Stomach (tissue), 7 donors: ENCODE measurements around a stretch of chr1.

- PRO-cap = no peak
- RAMPAGE, long total RNA, 5 experiments = no peak in any of the 5 experiments
- RRBS = no CpG with 5 or more reads among the region's 6 CpGs
Observed at GRCh38 chr1:2813873-2814148, 12.3 kb upstream of the TTC34 start.

GRCh38 chr1:2840085-2840397 is 38.5 kb upstream of the TTC34 start:
- PRO-cap = unidirectional peak, plus-strand start at chr1:2840269
- RAMPAGE, long total RNA, 5 experiments = no peak in any of the 5 experiments
- RRBS = no CpG with 5 or more reads among the region's 7 CpGs

- PRO-cap = bidirectional peak, plus-strand start at chr1:3074643, minus-strand start at chr1:3074477; bidirectional peak, plus-strand start at chr1:3074858, minus-strand start at chr1:3074695; unidirectional peak, minus-strand start at chr1:3075053
- RAMPAGE, long total RNA, 5 experiments = start-site peak on the plus strand in 2 of 5 experiments, at chr1:3074911-3075023 at its widest, 10 to 13 reads per replicate
- RRBS = no CpG with 5 or more reads among the region's 28 CpGs
Observed at GRCh38 chr1:3074173-3075270, 5.5 kb downstream of the PRDM16 start.

GRCh38 chr1:3089294-3089962 is 20.4 kb downstream of the PRDM16 start:
- PRO-cap = no peak
- RAMPAGE, long total RNA, 5 experiments = start-site peak on the plus strand in 3 of 5 experiments, at chr1:3089279-3089870 at its widest, 6 to 12 reads per replicate
- RRBS = 82% methylated on average over 9 of the region's 24 CpGs

DNA sequence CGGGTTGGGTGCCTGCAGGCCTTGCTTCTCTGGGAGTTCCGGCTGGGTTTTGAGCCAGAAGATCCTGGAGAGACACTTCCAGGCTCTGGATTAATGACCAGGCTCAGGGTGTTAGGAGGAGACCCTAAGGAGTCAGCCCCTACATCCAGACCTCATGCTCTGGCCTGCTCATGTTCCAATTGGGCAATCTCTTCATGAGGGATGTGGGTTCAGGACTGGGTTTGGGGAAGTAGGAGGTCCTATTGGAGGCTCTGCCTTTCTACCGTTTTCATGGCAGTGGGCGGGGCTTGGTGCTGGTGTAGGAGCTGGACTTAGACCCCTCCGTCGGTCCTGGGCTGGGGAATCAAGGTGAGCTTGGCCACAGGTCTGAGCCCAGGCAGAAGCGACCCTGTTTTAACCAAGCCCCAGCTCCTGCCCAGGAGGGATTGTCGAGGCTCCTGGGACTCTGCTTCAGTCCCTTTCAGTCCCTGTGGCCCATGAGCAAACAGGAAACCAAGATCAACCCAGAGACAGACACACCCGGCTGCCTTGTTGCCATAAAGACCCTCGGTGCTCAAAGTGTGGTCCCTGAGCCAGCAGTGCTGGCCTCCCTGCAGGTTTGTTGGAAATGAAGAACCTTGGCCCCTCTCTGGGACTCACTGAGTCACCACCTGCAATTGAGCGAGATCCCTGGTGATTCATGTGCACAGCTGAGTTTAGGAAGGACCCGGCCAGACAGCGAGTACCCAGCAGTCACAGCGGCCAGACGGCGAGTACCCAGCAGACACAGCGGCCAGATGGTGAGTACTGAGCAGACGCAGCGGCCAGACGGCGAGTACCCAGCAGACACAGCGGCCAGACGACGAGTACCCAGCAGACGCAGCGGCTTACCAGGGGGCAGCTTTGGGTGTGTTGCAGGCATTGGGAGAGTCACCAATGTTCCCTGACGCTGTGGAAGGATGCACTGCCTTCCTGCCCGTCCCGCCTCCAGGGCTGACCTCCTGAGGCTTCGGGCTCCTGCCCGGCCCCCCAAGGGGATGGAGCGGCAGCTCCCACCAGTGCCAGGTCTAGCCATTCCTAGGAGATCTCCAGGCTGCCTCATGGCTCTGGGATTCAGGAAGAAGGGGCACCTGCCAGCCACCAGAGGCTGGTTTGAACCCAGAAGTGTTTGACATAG is 123.7 kb downstream of the PRDM16 start:
- PRO-cap = no peak
- RAMPAGE, long total RNA, 5 experiments = start-site peak on the plus strand in 3 of 5 experiments, centred at positions 296 to 650 of the sequence, 6 to 52 reads per replicate
- RRBS = no CpG with 5 or more reads among the region's 32 CpGs

GRCh38 chr1:3196524-3197083 is 127.6 kb downstream of the PRDM16 start:
- PRO-cap = no peak
- RAMPAGE, long total RNA, 5 experiments = start-site peak on the plus strand in 1 of 5 experiments, at chr1:3196855-3197040 at its widest, 8 reads per replicate
- RRBS = 87% methylated on average over 4 of the region's 16 CpGs

DNA sequence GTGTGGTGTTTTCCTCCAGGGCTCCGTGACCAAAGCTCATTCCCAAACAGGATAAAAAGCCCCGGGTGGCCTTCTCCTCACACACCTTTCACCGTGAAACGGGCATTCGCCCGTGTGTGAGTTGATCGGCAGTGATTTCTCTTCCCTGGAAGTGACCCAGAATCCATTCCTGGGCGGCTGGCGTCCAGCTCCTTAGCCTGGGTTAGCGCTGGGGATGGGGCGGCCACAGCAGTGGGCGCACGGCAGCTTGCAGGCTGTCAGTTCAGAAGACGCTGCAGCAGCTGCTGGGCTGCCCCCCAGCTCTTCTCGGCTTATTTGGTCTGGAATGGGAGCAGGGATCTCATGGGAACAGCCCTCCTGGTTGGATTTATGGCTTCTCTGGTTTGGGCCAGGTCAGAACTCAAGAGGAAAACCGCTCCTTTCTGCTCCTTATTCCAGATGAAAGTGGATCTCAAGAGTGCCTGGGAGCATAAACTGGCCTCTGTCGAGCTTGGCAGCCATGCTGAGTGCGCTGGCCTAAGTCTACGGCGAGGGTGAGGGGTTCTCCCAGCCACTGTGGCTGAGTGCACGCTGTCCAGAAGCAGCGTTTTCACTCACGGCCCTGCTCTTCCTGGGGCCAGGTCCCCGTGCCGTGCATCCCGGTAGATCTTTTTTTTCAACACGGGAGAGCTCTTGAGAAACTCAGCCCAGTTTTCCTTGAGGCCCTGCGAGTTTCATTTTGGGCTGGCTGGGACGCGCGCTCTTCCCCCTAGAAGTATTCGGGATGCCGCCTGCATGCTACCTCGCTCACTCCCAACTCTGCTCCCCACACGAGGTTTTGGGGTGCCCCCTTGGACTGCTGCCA is 148.3 kb downstream of the PRDM16 start:
- PRO-cap = no peak
- RAMPAGE, long total RNA, 5 experiments = no peak in any of the 5 experiments
- RRBS = no CpG with 5 or more reads among the region's 35 CpGs

DNA sequence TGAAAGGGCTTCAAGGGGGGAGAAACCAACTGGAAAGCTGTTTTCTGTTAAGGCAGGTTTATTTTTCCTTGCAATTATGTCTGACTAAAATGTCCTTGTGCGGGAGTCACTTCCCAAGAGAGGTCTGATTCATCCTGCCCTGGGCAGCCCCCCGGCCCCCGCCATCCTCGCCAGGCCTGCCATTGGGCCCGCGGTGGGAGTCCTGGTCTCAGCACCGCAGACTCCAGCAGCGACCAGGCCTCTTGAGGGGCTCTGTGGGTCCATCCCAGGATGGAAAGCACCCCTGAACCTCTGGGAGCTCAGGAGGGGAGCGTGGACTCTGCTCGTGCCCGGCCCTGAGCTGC is 178.4 kb upstream of the ARHGEF16 start:
- PRO-cap = no peak
- RAMPAGE, long total RNA, 5 experiments = no peak in any of the 5 experiments
- RRBS = 50% methylated on average over 1 of the region's 11 CpGs

- PRO-cap = no peak
- RAMPAGE, long total RNA, 5 experiments = no peak in any of the 5 experiments
- RRBS = 60% methylated on average over 1 of the region's 19 CpGs
Observed at GRCh38 chr1:3347996-3348750, 106.3 kb upstream of the ARHGEF16 start.

GRCh38 chr1:3456566-3457215 is 2.2 kb downstream of the ARHGEF16 start:
- PRO-cap = no peak
- RAMPAGE, long total RNA, 5 experiments = no peak in any of the 5 experiments
- RRBS = 40% methylated on average over 1 of the region's 15 CpGs

GRCh38 chr1:3457216-3458147 is 3.0 kb downstream of the ARHGEF16 start:
- PRO-cap = no peak
- RAMPAGE, long total RNA, 5 experiments = start-site peak on the plus strand in 2 of 5 experiments, at chr1:3457515-3458077 at its widest, 5 to 7 reads per replicate
- RRBS = 31% methylated on average over 6 of the region's 27 CpGs

DNA sequence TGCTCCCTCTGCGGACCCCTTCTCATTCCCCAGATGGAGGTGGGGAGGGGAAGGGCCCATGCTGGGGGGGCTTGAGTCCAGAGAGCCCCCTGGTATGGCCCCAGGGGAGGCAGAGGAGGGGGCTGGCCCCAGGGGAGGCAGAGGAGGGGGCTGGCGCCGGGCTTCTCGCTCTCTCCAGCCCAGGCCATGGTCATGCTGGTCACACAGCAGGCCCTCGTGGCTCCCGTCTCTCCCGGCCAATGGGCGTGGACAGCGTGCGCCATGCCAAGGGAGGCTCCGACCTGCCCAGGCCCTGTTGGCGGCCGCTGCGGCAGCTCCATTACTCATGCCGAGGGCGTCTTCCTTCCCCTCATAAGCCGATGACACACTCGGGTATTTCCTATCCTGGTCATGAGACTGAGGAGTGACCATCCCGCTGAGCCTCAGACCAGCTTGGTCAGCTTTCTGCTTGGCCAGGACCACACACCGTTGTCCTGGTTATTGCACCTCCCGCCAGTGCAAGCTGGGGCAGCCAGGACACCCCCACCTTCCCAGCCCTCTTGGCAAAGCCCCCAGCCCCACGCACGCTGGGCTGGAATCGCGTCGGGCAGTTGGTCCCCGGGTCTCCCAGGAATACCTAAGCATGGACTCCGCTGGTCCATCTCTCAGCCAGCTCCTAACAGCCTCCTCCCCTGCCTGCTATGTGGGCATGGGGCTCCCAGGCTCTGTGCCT is 49.7 kb downstream of the ARHGEF16 start:
- PRO-cap = no peak
- RAMPAGE, long total RNA, 5 experiments = no peak in any of the 5 experiments
- RRBS = 37% methylated on average over 5 of the region's 28 CpGs

- PRO-cap = no peak
- RAMPAGE, long total RNA, 5 experiments = no peak in any of the 5 experiments
- RRBS = 29% methylated on average over 10 of the region's 25 CpGs
Observed at GRCh38 chr1:3773090-3773863, 728 bp downstream of the SMIM1 start.

DNA sequence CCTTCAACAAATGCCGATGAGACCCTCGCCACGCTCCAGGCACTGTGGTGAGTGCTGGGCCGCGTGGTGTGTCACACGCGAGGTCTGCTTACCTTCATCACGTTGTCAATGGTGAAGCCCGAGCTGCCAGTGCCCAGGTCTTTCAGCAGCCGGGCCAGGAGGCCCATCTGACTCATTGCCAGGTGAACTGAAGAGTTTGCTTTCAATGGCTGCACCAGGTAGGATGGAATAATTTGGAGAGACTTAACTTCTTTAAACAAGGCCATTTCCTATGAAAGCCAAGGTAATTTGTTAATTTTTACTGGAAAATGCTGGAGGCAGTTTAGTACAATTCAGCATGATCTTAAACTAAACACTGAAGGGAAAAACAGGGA is 26.1 kb downstream of the CEP104 start:
- PRO-cap = no peak
- RAMPAGE, long total RNA, 5 experiments = start-site peak on the minus strand in 2 of 5 experiments, centred at positions 136 to 248 of the sequence, 7 to 54 reads per replicate
- RRBS = no CpG with 5 or more reads among the region's 10 CpGs

GRCh38 chr1:3858113-3858663 is 912 bp downstream of the DFFB start:
- PRO-cap = no peak
- RAMPAGE, long total RNA, 5 experiments = no peak in any of the 5 experiments
- RRBS = 37% methylated on average over 6 of the region's 24 CpGs

- PRO-cap = unidirectional peak, minus-strand start at chr1:3922230
- RAMPAGE, long total RNA, 5 experiments = no peak in any of the 5 experiments
- RRBS = no CpG with 5 or more reads among the region's 7 CpGs
Observed at GRCh38 chr1:3922058-3922394, 22.0 kb upstream of the C1orf174 start.

DNA sequence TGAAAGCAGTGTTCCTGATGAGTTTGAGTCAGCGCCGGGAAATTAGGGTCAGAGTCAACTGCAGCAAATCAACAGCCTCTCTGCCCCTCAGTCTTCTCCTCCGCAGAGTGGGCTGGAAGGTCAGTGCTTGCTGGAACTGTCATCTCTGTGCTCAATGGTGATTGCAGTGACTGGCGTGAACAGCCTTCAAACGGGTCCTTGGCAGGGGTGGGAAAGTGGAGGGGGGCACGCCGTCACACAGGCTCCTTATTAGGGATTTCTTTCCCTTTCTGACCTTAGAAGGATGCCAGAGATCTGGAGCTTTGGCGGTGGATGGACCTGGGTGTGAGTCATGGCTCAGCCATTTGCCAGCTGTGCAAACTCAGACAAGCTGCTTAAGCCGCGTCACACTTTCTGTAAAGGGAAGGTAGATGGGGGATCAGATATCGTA is 48.1 kb upstream of the C1orf174 start:
- PRO-cap = no peak
- RAMPAGE, long total RNA, 5 experiments = no peak in any of the 5 experiments
- RRBS = 76% methylated on average over 2 of the region's 11 CpGs

DNA sequence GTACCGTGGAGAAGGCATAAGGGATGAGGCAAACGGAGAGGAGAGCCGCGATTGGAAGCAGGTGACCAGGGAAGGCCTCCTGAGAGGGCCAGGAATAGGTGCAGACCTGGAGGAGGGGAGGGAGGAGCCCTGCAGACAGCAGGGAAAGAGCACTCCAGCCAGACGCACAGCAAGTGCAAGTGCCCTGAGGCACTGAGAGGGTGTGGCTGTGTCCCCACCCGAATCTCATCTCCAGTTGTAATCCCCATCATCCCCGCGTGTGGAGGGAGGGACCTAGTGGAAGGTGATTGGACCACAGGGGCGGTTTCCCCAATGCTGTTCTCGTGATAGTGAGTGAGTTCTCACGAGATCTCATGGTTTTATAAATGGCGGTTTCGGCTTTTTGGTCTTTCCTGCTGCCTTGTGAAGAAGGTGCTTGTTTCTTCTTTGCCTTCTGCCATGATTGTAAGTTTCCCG is 75.7 kb upstream of the C1orf174 start:
- PRO-cap = no peak
- RAMPAGE, long total RNA, 5 experiments = no peak in any of the 5 experiments
- RRBS = no CpG with 5 or more reads among the region's 14 CpGs

DNA sequence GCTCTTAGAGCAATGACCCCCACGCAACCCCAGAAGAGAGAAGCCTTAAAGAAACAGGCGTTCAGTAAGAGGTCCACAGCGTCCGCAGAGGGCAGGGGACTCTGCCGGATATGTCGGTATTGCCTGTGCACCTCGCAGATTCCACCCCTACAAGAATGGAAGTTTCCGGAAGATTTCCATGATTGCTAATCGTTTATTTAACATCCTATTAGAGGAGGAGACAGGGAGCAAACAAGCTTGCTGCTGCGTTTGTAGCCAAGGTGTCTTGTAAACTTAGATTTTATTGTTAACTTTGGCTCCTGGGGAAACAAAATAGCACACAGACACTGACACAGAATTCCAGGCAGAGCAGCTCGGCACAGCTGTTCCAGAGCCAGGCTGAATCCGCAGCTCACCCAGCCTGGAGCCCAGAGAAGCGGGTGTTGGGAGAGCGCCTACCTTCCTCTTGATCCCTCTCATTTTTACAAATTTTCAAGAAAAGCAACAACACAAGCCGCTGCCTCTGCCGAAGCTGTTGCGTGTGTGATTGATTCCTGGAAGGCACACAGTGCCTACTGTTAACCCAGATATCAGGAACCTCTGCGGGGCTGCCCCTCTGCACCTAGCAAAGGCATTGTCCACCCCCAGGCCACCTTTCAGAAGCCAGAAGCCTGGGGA is 75.7 kb downstream of the AJAP1 start:
- PRO-cap = no peak
- RAMPAGE, long total RNA, 5 experiments = no peak in any of the 5 experiments
- RRBS = 83% methylated on average over 4 of the region's 18 CpGs

DNA sequence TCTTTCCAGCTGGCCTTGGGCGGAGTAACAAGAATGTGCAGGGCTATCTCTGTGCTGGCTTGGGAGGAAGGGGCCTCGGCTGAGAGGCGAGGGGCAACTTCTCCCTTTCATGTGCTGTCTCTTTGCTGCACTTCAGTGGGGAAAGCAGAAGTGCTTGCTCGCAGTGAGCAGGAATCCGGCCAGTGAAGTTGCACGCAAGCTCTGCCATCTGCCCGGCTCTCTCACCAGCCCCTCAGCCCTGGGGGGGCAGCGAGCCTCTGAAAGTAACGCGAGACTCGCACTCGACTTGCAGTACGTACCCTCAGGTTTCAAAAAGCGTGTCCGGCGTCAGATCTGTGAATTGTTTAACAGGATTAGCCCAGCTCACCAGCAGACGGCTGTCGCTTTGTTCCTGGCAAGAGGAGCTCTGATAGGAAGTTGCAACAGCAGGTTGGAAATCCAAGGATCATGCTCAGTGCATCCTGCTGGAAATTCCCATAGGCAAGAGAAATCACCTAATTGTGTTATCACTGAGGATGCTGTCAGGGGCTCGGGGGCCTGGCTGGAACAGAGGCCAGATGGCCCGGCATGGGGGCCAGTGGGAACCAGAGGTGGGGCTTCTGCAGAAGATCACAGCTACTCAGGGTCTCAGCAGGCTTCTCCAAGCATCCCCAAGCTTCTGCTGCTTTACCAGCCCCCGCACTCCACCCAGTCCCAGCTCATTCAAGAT is 221.0 kb downstream of the NPHP4 start:
- PRO-cap = no peak
- RAMPAGE, long total RNA, 5 experiments = no peak in any of the 5 experiments
- RRBS = 13% methylated on average over 4 of the region's 21 CpGs